REH cell (cell line): Measurements from ENCODE around the genes ACTN2, RYR2 and GREM2.

DNA sequence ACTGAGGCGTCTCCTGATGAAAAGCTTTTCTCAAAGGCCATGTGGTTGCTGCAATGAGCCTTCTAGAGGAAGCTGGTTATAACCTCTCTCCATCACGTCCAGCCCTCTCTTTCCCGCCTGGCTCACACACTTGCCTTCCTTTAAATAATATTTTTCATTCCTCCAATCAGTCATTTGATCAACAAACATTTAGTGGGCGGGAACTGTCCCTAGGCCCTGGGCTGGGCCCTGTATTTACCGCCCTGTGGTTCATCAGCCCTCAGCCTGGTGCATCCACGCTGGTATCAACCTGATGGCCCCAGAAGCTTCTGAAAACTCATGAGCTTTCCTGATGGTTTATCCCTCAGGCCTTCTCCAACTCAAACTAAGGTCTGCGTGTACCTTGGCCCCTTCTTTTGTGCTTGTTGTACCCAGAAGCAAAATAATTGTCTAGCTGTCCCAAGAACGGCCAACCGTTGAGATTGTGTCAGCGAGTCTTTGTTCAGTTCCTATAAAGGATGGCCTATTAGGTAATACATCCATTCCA, 75.4 kb upstream of the LYST start:
- PRO-cap = no peak

GRCh38 chr1:236021409-236021787, 43.5 kb downstream of the NID1 start:
- PRO-cap = no peak

GRCh38 chr1:236058908-236059611, 5.8 kb downstream of the NID1 start:
- PRO-cap = no peak

- PRO-cap = no peak
Observed at GRCh38 chr1:236067727-236068423, 3.0 kb upstream of the NID1 start.

GRCh38 chr1:236090828-236091174, 25.9 kb upstream of the NID1 start:
- PRO-cap = no peak

- PRO-cap = bidirectional peak, plus-strand start at chr1:236284469, minus-strand start at chr1:236284485; bidirectional peak, plus-strand start at chr1:236284700, minus-strand start at chr1:236284547
Observed at GRCh38 chr1:236284180-236284837, 2.6 kb upstream of the ERO1B start.

DNA sequence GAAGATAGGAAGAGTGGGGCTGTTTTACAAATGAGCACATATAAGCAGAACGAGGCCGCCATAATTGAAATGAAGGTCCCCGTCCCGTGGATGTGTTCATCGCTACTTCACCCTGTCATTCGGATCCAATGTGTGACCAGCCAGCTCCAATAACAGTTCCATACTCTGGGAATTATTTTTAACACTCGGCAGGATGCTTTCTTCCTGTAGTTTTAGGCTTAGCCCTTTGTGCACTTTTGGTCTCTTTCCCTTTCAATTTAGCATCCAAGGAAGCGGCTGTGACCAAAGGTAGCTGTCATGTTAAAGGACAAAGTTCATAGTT, 33.3 kb upstream of the LGALS8 start:
- PRO-cap = no peak

- PRO-cap = no peak
Observed at GRCh38 chr1:236549543-236549906, 25.7 kb downstream of the LGALS8 start.

- PRO-cap = no peak
Observed at GRCh38 chr1:236686012-236687153, at the start of gene ACTN2. ACTN2 (plus strand) TSS chr1:236686499.

DNA sequence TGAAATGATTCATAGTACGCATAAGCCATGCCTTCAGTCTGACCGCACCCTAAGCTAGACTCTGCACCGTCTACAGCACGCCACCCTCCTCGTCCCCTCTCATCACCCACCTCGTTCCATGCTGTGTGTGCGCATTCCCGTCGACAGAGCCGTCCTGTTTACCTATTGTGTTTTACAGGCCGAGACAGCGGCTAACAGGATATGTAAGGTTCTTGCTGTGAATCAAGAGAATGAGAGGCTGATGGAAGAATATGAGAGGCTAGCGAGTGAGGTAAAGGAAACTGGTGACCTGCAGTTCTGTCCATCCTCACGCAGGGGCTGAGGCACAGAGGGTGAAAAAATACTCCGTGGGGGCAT, 50.6 kb downstream of the ACTN2 start:
- PRO-cap = no peak

- PRO-cap = no peak
Observed at GRCh38 chr1:236744402-236744844, 50.7 kb upstream of the MTR start.

DNA sequence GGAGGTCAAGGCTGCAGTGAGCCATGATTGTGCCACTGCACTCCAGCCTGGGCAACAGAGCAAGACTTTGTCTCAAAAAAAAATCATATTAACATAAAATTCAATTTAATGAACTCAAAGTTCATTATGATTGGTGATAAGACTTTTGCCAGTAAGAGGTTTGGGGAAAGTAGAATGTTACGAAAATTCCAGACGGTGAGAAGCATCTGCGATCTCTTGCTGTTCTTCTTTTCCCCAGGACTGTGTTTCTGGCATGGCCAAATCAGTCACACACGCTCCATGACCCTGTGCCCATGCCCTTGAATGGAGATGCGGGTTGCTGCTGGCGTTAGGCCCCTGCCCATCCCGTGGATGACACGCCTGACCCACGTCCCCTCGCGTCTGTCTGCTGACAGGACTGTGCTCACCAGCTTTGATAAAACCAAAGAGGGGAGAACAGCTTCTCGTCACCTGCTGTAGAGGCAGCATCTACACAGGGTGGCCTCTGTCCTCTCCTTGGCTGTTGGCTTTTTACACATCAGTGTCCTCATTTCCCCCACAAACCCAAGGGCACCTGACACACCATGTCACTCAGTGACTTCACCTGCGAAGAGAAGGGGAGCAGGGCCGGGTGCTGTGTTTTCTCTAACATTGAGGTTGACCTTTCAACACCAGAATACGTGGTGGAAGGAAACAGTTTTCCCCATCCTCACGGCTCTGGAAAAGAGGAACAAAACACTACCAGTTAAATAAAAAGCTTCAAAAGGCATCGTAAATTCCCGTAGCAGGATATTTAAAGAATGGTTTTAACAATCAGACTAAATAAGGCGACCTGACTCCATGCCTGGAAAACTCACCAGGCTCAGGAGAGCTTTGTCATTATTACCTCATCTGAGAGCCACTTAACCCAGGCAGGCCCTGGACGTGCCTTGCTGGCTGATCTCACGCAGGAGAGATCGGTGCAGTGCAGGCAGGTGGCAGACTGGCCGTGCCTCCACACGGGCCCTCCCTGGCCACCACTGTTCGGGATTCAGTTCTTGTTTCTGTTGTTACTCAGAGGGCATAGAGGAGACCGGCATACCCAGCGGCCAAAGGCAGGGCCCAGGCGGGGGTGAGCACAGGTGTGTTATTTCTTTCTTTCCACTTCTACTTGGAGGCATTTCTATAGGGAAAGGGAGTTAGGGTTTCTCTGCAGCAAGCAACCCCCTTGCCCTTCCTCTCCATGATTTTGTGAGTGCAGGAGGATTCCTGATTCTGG, 6.7 kb downstream of the MT1HL1 start:
- PRO-cap = no peak

GRCh38 chr1:237041587-237042517, at the start of gene RYR2:
RYR2 (plus strand) TSS chr1:237042184.
- PRO-cap = no peak

GRCh38 chr1:237784617-237785067, 106.1 kb downstream of the ZP4 start:
- PRO-cap = no peak

DNA sequence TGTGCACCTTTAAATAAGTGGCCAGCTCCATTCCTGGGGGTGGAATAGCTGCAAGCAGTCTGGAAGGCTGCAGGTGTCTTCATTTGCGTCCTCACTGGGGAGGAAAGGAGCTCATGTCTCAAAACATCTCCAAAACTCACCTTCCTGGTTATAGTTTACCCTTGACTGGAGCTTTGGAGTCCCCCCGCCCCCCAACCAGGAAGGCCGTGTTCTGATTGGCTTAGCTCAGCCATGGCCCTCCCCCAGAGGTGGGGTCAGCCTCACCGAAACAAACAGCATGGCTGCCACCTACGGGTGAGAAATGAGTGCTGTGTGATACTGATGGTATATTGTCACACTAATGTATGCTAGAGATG, 91.0 kb downstream of the ZP4 start:
- PRO-cap = no peak

GRCh38 chr1:239447200-239447541, 60.8 kb downstream of the CHRM3 start:
- PRO-cap = no peak

DNA sequence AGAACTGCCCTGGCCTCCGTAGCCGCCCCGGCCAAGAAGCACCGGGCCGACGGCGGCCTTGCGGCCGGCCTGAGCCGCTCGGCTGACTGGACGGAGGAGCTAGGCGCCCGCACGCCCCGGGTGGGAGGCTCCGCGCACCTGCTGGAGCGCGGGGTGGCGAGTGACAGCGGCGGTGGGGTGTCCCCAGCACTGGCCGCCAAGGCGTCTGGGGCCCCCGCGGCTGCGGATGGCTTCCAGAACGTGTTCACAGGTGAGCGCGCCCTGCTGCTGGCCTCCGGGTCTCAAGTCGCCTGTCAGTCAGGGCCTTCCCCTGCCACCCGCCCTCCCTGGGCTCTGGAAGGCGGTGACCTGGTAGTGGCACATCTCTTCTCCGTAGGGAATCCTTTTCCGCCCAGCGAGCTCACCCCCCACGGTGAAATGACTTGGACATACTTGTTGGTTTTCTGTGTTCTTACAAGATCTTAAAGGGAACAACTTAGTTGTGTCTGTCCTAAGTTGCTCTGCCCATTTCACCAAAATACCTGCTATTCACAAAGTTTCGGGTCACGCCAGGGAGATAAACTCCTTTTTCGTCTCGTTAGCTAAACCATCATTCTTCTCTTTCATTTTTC, 1.9 kb downstream of the FMN2 start:
- PRO-cap = no peak

DNA sequence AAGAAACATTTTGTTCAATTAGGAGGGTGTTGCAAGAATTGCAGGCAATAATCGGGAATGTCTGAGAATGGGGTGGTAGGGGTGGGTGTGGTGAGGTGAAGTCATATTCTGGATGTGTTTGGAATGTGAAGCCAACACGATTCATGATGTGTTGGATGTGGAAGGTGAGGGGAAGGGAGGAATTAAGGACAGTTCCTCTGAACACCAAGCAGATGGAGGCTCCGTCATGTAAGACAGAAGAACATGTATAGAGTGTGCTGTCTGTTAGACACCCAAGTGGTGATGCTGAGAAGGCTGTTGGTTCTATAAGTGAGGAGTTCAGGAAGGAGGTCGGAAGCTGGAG, 193.4 kb downstream of the FMN2 start:
- PRO-cap = no peak

- PRO-cap = no peak
Observed at GRCh38 chr1:240597139-240598012, 14.6 kb downstream of the GREM2 start.

DNA sequence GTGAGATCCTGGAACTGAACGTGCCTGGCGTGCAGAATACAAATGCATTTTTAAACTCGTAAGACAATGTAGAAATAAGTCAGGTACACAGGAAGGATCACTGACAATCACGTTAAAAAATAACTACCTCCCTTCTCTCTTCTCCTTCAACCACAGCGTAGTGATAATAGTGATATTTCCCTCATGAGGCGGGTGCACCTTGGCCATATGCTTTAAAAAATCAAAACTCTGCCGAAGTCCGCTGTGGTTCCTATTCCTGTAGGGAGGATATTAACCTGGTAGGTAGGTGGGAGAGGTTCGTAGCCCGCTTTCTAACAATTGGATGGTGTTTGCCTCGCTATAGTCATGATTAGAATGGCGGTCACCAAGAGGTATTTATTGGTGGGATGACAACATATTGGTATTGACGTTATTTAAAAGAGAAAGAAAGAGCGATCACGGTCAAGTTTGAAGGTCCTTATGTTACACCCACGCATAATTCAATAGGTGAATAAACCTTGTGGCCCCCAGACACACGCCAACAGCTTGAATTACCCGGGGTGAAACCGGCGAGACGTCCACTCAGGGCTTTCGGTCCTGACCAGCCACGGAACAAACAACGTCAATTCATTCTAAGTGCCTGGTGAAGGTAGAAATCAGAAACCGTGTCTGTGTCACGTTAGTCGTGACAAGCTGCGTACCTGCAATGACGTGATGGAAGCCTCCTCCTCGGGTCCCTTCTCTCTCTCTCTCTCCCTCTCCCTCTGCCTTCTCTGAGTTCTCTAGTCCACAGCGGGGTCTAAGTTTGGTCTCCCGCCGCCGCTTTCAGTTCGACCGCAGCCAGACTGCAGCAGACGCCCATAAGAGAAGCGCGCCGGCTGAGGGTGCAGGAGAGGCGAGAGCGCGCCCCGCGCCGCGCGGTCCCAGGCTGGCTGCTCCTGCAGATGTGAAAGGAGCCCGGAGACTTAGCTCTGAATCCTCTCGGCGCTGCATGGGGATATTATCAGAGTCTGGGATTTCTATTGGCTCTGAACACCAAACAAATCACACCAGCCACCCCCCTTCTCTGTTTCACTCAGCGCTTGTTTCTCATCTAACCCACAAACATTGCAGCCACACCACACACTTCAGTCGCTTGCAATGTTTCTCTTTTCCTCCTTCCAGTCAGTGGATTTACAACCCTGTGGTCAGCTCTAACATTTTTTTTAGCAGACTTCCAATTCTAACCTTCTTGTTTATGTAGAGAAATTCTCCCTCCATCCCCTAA, at the start of gene GREM2:
Gene GREM2 (minus strand): TSS at position 952 of the 1,246 bp plus-strand sequence.
- PRO-cap = no peak